Hematopoietic multipotent progenitor cell (in vitro differentiated cells): Measurements from ENCODE around the gene NDST4.

DNA sequence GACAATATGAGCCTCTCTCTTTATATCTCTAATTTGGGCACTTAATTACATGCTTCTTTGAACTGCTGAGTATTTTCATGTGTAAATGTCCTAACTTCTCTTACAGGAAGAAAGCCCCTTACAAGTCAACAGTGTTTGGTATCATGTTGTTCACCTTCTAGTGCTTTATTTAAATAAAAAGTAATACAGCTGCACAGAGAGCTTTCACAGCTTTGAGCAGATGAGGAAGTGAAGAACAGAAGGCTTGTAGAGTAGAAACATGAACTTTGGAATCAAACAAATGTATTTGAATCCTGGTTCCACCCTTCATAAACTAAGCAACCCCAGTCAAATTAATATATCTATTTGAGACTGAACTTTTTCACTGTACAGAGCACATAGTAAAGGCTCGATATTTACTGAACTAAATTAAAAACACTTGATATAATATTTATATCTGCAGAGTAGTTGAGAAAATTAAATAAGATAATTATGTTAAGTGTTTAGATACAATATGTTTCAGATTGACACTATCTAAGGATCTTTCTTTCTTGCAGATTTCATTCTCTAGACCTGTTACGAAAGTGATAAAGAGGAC, 120.5 kb downstream of the CAMK2D start:
- CAGE, long polyA plus RNA, result no peak

DNA sequence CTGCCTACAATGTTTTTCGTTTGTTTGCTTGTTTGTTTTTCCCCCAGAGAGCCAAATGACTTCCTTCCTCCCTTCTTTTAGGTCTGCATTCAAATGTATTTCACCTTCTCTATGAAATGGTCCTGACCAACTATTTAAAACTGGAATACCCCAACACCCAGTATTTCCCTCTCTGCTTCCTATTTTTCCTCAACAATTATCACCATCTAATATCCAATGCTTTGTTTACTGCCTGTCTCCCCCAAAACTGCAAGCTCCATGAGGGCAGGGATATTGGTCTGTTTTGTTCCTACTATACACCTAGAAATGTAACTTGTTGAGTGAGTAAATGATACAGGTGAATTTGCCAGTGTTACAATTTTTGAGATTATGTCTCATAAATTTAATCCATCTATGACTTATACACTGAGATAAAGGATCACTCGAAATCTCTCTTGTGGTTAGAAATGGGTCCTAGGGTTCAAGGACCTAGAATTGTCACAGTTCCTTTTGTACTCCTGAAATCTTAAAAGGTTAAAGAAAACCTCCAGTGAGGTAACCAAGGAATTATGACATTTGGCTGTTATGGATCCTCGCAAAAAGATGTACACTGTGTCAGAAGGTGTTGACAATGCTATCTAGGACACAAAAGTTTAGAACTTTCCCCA, 103.0 kb downstream of the CAMK2D start:
- CAGE, long polyA plus RNA, result no peak

- CAGE, long polyA plus RNA, result no peak
Observed at GRCh38 chr4:113714253-113714873, 47.2 kb downstream of the CAMK2D start.

DNA sequence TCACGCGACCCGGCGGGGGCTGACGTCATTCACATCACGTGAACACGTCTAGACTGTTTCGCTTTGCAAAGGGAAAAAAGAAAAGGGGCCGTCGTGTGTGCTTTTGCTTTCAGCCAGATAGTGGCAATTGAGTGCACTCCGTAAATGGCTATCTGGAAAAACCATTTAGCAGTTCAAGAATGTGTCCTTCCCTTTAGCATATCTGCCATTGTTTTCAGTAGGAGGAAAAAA, 1.1 kb upstream of the CAMK2D start:
- CAGE, long polyA plus RNA, result no peak

DNA sequence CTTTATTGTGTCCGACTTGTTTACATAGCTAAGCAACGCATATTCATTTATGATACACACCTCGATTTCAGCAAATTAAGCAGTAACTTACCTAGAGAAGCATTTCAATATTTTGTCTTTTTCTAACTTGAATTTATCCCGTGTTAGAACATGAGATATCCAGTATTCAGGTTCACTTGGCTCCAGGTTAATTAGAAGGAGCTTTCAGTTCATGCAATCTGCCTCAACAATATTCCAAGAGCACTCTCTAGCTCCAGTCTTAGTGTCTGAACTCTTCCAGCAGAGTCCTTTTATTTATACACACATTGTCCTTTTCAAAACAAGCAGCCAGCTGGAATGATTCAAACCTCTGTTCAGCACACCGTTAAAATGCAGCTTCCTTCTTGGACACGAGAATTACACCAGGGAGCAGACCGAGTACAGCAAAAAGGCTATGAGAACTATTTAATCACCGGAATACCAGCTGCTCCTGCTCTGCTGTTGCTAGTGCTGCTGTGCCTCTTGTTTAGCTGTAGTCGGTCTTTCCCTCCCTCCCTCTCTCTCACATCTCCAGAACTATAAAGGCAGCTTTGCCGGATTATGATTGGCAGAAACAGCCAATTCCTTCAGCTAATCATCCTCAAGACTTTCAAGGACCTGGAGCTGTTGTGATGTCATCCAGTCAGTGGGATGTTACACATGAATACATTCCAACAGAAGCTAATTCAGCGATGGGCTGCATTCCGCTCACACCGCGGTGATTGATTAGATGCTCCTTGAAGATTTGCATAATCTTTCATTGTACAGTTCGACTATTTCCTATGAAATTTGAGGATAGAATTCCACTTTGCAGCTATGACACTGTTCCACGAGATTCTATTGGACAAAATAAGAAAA, at the start of gene NDST4:
TSS of gene NDST4 (minus strand) at position 268 of the 876 bp plus-strand sequence.
- CAGE, long polyA plus RNA, result no peak

DNA sequence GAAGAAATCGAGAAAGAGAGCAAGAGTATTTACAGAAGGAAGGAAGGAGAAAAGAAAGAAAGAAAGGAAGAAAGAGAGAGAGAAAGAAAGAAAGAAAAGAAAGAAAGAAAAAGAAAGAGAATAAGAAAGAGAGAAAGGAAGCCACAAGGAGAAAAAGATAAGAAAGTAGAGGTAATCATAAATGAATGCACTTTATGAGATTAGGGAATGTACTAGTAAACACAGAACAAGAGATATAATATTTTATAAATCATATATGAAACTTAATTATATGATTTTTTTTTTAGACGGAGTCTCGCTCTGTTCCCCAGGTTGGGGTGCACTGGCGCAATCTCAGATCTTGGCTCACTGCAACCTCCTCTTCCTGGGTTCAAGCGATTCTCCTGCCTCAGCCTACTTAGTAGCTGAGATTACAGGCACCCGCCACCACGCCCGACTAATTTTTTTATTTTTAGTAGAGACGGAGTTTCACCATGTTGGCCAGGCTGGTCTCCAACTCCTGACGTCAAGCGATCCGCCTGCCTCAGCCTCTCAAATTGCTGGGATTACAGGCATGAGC, 469.6 kb downstream of the TRAM1L1 start:
- CAGE, long polyA plus RNA, result no peak

GRCh38 chr4:117324806-117325148, 239.4 kb upstream of the TRAM1L1 start:
- CAGE, long polyA plus RNA, result no peak

DNA sequence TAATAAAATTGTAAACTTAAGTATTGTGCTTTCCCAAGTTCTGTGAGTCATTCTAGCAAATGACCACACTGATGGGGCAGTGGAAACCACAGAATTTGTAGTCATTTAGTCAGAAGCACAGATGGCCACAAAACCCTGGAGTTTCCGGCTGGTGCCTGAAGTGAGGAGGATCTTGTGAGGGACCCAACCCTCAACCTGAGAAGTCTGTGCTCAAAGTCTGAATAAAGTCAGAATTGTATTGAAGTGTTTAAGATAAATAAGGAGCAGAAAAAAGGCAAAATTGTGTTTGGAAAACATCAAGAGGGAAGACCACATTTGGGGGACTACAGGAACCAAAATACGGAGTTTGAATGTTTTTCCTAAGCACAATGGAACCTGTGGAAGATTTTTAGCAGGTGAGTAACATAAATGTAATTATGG, 239.9 kb upstream of the TRAM1L1 start:
- CAGE, long polyA plus RNA, result no peak

DNA sequence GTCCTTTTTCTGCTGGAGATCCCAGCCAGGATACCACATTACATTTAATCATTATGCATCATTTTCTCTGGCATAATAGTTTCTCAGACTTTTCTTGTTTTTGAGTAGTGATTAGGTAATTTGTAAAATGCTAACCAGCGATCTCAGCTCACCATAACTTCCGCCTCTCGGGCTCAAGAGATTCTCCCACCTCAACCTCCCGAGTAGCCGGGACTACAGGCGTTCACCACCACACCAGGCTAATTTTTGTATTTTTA, 74.8 kb downstream of the PRSS12 start:
- CAGE, long polyA plus RNA, result no peak

GRCh38 chr4:118749329-118749899, 64.2 kb downstream of the METTL14 start:
- CAGE, long polyA plus RNA, result no peak

- CAGE, long polyA plus RNA, result no peak
Observed at GRCh38 chr4:118954119-118954665, 65.5 kb downstream of the SYNPO2 start.

DNA sequence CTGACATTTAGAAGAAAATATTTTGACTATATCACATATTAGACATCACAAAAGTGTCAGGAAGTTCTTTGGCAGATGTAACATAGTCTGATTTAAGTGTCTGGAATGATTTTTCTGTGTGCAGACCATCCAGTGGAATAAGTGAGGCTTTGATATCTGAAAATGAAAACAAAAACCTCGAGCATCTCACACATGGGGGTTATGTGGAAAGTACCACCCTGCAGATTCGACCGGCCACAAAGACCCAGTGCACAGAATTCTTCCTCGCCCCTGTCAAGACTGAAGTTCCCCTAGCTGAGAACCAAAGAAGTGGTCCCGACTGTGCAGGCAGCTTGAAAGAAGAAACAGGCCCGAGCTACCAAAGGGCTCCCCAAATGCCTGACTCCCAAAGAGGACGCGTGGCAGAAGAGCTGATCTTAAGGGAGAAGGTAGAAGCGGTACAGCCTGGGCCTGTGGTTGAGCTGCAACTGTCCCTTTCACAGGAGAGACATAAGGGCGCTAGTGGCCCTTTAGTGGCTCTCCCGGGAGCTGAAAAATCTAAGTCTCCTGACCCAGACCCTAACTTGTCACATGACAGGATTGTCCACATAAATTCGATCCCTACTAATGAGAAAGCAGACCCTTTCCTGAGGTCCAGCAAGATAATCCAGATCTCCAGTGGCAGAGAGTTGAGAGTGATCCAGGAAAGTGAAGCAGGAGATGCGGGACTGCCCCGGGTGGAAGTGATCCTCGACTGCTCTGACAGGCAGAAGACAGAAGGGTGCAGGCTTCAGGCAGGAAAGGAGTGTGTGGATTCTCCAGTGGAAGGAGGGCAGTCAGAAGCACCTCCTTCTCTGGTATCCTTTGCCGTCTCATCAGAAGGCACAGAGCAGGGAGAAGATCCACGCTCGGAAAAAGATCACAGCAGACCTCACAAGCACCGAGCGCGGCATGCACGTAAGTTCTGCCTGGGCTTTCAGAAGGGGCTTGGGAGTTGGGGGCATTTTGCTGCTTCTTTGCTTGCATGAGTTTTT, 108.8 kb upstream of the MYOZ2 start:
- CAGE, long polyA plus RNA, result no peak

DNA sequence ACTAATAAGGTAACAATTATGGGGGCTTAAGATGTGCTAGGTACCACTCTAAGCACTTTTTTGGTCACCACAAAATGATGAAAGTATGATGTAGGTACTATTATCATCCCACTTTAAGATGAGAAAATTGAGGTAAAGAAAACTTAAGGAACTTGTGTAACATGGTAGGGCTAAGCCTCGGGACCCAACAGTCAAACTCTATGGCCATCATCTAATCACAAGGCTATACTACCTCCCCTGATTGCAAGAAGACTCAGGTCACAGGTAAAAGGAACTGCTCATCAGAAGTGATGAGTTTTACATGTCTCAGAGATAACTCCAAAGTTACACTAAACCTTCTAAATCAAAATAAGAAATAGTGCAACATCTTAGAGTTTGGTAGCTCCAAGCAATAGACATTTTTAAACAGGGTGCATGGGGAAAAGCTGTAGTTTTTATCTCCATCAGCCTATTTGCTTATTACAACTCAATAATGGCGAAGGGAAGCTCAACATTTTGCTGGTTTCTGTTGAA, 96.5 kb upstream of the MYOZ2 start:
- CAGE, long polyA plus RNA, result no peak

DNA sequence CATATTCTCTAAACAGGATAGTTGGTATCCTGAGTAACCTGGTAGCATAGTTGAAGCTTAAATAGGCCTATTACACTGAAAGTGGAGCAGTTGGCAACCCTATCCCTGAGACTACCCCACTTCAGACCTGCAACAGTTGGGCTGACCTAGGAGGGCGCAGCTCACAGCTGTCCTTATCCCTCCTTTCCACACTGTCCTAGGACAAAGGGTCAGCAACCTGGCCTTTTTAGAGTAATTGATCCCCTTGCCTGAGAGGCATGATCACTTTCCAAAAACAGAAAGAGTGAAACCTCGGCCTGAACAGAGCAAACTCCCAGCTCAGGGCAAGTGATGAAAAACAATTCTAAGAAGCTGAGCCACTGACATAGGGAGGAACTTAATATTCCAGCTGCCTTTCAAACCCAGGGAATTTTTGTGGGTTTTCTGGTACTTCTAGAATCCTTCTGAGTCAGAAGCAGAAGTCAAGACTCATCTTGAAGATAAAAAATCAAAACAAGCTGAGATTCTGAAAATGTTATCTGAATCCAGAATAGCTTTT, 94.9 kb upstream of the MYOZ2 start:
- CAGE, long polyA plus RNA, result no peak

- CAGE, long polyA plus RNA, result no peak
Observed at GRCh38 chr4:119067243-119068284, 68.1 kb upstream of the MYOZ2 start.

DNA sequence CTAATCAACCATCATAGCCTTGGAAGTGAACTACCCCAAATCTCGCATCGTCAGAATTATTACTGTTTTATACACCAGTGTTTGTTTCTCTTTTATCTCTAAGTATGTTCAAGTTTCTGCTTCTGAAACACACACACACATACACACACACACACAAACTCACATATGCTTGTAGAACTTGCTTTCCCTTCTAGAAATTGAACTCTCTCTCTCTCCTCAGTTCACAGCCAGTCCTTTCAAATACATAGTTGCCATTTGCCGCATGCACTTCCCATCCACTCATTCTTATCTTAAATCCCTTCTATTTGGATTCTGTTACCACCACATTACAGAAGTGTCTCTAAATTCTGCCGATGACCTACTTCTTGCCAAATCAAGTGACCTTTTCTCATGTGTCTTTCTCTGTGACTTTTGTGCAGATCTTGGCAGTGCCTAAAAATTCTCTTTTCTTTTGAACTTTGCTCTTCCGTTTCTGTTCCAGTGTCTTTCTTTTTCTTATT, 7.5 kb upstream of the MYOZ2 start:
- CAGE, long polyA plus RNA, result no peak

GRCh38 chr4:119591107-119591718, 37.4 kb downstream of the PDE5A start:
- CAGE, long polyA plus RNA, result no peak

GRCh38 chr4:119679030-119679670, 50.5 kb upstream of the PDE5A start:
- CAGE, long polyA plus RNA, result no peak

DNA sequence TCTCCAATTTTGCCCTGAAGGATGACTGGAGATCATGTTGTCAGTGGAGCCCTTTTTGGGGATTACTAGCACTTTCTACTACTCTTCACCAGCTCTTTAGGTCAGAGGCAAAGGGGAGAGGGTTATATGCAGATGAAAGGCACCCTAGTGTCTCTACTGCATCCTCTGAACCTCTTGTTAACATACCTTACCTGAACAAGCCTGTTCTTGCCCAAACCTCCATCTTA, 1.2 kb downstream of the PRDM5 start:
- CAGE, long polyA plus RNA, result no peak

GRCh38 chr4:121253758-121254375, 89.7 kb upstream of the TNIP3 start:
- CAGE, long polyA plus RNA, result no peak